Metastatic Lung Carcinoma in the Adrenal Gland (tissue), 1 donor: Measurements from ENCODE around the genes FOXN1 and PIGS.

DNA sequence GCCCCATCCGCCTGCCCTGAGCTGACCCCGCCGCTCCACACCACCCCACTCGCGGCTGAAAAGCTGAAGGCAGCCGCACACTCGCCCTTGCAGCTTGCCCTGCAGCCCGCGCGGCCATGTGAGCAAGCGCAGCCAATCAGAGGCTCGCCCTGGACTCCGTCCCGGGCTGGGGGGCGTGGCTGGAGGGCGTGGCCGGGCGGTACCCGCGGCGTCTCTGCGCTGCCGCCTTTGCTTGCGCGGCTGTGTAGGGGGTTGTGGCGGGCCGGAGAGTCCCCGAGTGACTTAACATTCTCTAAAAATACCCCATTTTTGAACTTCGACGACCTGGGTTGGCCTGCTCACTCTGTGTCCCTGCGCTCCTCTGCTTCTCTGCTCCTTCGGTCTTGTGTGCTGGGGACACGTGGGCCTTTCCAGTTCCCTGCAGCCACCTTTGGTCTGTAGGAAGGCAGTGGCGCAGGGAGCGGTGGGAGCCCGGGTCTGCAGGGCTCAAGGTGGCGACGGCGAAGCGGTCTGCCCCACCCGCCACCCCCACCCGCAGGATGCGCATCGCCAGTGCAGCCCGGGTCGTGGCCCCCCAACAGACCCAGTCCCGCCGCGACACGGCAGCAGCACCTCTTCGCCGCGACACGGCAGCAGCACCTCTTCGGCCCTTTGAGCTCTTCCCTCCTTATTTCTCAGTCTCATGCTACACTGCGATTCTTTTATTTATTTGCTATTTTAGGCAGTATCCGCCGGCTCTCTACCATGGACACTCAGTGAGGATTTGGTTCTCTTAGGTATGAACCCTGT is 8.6 kb upstream of the MAP2K3 start:
- PRO-cap: bidirectional peak, plus-strand start at position 199 of the sequence, minus-strand start at position 118 of the sequence

DNA sequence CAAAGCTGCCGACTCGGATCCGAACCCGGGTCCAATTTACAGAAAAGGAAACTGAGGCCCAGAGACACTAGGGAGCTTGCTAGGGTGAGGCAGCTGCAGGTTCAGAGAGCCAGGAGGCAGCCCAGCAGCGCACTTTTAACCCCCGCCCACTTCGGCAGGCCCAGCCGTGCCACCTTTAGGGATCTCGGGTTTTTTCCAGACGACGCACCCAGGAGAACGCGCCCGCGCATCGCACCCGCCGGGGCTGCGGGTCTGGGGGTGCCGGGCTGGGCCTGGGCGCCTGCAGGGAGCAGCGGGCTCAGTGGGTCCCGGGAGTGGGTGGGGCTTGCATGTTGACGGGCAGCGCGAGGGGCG is 421 bp upstream of the MAP2K3 start:
- PRO-cap: bidirectional peak, plus-strand start outside the sequence, minus-strand start at position 316 of the sequence

GRCh38 chr17:21297980-21298322 is 13.4 kb downstream of the MAP2K3 start:
- PRO-cap: no peak

DNA sequence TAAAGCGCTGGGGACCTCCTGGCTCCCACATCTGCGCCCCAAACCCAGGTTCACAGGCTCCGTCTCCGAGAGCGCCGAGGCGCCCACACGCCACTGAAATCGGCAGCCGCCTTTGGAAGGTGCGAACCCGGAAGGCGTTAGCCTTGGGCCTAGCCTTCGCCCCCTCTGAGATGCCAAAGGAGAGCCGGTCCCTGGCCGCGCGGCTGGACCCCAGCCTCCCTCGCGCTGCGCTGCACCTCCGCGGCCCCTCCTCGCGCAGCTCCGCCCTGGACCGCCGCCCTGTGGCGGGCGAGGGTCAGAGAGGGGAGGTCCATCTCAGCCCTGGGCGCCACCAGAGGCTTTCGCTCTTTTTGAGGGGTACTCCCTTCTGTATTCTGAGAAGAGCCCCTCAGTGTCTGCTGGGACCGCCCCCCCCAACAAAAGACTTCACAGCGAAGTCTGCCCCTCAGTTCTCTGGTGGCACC is 1.8 kb downstream of the KCNJ12 start:
- PRO-cap: no peak

- PRO-cap: no peak
These were observed 156.5 kb downstream of the KCNJ12 start for GRCh38 chr17:21532451-21533306.

- PRO-cap: no peak
These were observed 398.1 kb downstream of the KCNJ18 start for GRCh38 chr17:22090279-22090930.

GRCh38 chr17:27344184-27344928 is 50.4 kb downstream of the WSB1 start:
- PRO-cap: no peak

DNA sequence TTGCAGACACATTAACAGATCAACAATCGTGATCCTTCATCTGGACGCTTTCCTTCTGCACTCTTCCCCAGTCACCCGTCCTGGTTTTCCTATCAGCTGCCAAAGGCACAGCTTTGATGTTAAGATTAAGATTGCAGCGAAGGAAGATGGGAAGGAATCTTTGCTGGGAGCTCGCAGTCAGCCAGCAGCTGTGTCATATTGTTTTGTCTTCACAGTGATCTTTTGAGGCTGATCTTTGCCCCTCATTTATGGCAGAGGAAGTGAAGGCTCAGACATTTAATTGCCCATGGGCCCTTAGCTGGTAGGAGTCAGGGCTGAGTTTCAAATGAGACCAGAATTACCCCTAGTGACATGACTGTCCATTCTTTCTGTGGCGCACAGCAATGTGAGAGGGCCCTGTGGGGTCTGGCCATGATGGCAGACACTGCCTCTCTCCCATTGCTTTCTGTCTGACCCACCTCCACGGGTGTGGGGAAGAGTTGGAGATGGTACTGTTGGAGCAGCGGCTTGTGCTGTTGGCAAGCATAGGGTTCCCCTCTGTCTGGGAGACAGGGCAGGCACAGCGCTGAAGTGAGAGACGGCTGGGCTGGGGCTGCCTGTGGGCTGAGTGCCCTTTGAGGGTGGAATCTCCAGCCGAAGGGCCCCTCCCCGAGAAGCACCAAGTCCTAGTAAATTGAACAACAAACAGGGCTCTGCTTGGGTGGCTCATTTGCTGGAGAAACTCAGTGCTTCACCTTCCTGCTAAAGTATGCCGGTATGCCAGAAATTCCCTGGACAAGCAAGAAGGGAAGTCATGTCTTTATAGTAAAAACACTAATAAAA is 79.5 kb downstream of the KSR1 start:
- PRO-cap: no peak

- PRO-cap: no peak
These were observed 64.5 kb upstream of the LGALS9 start for GRCh38 chr17:27566459-27566935.

DNA sequence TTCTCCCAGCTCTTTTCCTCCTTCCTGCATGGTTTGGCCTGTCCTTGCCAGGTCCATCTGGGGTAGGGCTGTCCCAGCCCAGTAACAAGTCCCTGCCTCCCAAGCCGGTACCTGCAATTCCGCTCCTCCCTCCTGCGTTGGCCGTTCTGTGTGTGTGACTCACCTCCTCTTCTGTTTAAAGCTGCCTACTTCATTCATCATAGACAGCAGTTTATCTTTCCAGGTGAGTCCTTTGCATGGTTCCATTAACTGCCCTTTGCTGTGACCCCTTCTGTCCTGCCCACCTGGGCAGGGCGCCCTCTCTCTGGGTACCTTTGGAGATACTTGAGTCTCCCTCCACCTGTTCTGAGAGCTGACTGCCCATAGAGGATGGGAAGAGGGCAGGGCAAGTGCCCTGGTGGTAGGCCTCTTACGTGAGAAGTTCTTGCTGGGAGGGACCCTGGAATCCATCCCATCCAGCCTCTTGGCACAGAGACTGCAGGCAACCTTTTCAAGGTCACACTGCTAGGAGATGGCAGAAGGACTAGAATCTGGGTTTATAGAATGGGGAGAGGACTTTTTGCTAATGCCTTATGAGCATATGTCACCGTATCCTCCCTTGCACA is 29.7 kb upstream of the LGALS9 start:
- PRO-cap: no peak

GRCh38 chr17:27646418-27646717 is 15.4 kb downstream of the LGALS9 start:
- PRO-cap: no peak

- PRO-cap: no peak
These were observed 2.5 kb downstream of the NOS2 start for GRCh38 chr17:27797834-27798309.

- PRO-cap: no peak
These were observed 57.2 kb upstream of the NLK start for GRCh38 chr17:27985313-27985672.

GRCh38 chr17:28193273-28193608 is 125.8 kb upstream of the TMEM97 start:
- PRO-cap: no peak

GRCh38 chr17:28317450-28318697 is 1.1 kb upstream of the TMEM97 start:
- PRO-cap: no peak

DNA sequence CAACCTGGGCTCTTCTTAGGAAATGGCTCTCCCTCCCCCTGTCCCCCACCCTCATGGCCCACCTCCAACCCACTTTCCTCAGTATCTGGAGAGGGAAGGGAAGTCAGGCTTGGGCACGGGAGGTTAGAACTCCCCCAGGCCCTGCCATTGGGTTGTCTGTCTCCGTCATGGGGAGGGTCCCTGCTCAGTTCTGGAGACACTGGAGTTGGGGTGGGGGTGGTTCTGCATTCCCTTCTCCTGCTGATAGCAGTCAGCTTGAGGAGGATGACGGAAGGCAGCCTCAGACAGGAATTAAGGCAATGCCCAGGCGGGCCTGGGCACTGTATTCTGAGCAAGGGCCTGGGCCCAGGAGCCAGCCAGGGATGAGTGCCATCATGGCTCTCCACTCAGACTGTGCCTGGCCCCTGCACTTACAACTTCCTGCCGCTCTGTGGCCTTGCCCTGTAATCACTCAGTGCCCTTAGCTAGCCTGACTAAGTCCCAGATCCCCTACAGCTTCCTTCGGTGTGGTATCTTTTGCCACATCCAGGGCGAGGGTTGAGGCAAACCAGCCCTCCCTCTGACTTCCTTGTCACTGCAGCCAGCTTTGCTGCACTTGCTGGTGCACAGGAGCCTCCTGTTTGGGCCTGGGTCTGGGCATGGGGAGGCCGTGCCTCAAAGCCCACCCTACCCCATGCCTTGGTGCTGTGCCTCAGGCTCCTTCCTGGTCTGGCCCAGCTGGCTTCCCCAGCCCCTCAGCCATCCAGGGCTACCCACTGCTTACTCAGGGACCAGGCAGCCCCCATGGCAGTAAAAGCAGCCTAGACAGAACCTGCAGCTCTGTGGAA is 9.4 kb downstream of the SLC46A1 start:
- PRO-cap: no peak

DNA sequence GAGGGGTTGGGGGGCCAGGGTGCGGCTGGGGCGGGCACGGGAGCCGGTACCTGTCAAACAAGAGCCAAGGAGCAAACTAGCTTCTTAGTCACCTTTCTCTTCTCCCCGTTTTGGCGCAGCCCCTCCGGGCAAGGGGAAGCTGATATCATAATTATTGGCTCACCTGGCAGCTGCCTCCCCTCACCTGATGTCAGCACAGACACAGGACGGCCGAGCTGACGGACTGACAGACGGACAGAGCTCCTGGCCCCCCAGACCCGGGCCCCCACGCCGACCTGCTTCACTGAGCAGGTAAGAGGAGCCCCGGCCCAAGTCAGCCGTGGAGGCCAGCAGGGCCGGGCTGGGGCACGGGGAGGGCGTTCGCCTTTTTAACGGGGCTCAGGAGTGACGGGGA is at the start of gene FOXN1:
Gene FOXN1 (plus strand): TSS at position 196 of the 394 bp plus-strand sequence.
- PRO-cap: no peak

- PRO-cap: bidirectional peak, plus-strand start at chr17:28525382, minus-strand start at chr17:28525235
These were observed 19.0 kb downstream of the FOXN1 start for GRCh38 chr17:28524984-28525768.

DNA sequence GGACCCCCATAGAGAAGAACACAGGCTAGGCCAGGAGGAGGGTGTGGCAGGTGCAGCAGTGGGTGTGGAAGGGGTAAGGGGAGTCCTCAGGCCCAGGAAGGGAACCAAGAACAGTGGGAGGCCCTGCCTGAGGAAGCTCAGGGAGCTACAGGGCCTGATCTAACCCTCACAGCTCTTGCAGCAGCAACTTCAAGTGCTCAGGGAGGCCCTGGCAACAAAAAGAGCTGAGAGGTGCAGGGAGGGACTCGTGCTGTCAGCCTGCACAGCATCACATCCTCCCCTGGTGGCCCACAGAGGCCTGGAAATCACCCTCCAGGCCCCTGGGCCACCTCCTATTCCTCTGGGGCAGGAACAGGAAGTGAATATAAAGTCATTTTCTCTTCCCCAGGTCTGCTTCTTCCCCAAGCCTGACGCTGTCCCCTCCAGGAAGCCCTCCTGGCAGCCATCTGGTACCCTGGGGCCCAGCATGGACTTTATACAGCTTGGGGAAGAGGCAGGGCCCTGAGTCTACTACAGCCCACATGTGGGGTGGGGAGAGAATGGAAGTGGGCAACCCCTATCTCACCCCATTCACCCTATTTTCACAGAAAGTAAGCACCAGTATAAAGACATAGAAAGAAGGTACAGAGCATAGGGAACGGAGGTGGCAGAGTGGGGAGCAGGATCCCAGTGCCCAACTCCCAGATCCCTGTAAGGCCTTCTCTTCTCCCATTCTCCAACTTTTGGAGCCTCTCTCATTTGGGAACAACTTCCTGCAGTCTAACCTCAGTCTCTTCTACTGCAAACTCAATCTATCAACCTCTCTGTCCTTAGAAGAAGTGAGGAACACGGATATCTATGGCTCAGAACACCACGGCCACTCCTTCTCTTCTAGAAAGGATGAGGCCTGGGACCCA is 2.6 kb downstream of the UNC119 start:
- PRO-cap: no peak

DNA sequence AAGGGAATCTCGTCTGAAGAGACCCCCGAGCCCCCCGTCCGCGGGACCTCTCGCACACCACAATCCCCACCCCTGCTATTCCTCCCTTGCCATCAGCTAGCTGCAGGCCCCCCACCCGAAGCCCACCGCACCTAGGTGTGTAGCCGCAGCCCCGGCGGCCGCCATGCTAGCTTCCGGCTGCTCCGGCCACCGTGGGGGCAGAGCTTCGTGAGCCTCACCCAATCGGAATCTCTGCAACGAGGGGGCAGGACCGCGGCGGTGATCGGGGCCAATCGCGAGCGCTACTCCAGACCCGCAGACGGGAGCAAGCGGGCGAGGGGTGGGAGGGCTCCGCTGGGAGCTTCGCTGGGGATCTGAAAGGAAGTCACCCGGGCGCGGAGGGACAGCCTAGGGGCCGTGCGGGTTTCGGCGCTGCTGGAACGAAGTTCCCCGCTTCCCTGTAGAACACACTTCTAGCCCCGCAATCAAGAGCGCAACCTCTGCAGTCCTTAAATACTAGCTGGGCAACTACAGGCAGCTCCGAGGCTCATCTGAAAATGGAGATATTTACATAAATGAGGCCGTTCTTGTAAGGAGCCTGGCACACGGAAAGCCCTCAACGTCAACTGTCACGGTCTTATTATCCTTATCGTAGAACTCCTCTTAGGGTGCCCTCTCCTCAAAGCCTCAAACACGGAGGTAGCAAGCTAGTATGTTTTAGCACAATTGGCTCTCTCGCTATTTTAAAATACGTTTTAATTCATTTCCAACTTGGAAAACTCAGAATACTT is at the start of gene PIGS:
Gene PIGS (minus strand): TSS at position 193 of the 770 bp plus-strand sequence.
- PRO-cap: bidirectional peak, plus-strand start at position 297 of the sequence, minus-strand start at position 193 of the sequence